ENCODE results near the gene FAM171B.

GRCh38 chr2:186486955-186487485 lies 960 bp downstream of the ZC3H15 start:
- PRO-cap, result no peak
- RAMPAGE, long total RNA, result no peak
- RRBS, result no CpG with 5 or more reads among the region's 13 CpGs

DNA sequence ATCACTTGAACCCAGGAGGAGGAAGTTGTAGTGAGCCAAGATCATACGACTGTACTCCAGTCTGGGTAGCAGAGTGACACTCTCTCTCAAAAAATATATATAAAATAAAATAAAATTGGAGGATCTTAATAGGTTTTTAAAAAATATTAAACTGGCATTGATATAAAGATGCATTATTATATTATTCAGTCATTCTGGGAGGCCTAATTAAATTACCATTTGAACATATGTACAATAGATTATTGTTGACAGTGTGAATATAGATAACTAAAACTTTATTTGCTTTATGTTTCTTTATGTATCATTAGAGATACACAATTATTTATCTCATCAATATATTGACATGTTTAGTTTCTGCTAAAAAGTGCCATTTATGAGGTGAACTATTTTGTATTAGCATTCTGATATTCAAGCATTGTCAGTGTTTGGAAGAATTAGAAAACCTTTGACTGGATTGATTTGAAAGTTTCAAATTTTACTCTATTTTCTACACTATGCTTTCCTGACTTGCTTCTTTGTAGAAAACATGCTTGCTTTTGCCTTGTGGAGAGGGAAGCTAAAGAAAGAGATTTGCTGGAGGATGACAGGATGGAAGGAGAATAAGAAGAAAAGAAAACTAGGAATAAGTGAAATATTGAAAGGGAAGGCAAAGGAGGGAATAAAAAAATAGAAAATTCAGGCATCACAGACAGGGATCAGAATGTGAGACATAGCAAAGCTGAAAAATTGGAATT lies 44.3 kb downstream of the ITGAV start:
- PRO-cap, result no peak
- RAMPAGE, long total RNA, result no peak
- RRBS, result no CpG with 5 or more reads among the region's 1 CpG

- PRO-cap, result no peak
- RAMPAGE, long total RNA, result no peak
- RRBS, result no CpG with 5 or more reads among the region's 4 CpGs
Measured at GRCh38 chr2:186676603-186677164, 17.2 kb upstream of the FAM171B start.

- PRO-cap, result unidirectional peak, plus-strand start at chr2:186694062
- RAMPAGE, long total RNA, result no peak
- RRBS, result 2% methylated on average over 38 of the region's 69 CpGs
Measured at GRCh38 chr2:186693630-186694776, at the start of gene FAM171B. Gene FAM171B (plus strand): TSS chr2:186694060.

DNA sequence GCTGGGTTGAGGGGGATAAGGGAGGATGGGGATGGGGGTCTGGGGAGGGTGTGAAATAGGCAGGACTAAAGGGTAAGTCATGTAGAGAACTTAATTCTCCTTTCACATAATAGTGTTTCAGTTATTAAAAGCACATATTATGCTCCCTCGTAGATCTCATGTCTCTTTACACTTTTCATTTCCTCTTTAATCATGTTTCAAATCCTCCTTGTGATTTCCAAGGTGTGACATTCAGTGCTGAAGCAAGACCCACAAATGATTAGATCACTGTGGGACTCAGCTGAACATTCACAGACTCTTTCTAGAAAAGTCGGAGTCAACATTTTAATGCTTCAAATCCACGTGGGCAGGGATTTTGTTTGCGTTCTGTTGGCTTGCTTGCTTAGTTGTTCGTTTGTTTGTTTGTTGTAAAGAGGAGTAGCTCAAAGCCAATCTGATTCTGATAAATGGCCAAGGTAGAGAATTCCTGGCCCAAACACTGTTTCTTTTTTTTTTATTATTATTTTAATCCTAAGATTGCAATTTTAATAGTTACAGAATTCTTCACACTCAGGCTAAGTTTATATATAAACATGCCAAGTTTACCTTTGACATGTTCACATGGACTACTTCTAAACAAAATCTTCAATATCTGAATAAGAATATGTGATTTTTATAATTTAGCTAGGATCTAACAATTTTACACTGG lies 34.9 kb upstream of the CALCRL start:
- PRO-cap, result no peak
- RAMPAGE, long total RNA, result no peak
- RRBS, result no CpG with 5 or more reads among the region's 5 CpGs

- PRO-cap, result no peak
- RAMPAGE, long total RNA, result no peak
- RRBS, result no CpG with 5 or more reads among the region's 5 CpGs
Measured at GRCh38 chr2:187530390-187531131, 23.7 kb downstream of the TFPI start.

DNA sequence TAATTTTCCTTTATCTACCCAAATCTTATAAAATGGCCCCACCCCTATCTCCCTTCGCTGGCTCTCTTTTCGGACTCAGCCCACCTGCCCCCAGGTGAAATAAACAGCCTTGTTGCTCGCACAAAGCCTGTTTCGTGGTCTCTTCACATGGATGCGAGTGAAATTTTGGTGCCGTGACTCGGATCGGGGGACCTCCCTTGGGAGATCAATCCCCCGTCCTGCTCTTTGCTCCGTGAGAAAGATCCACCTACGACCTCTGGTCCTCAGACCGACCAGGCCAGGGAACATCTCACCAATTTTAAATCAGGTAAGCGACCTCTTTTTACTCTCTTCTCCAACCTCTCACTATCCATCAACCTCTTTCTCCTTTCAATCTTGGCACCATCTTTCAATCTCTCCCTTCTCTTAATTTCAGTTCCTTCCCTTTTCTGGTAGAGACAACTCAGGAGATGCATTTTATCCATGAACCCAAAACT lies 257.9 kb upstream of the GULP1 start:
- PRO-cap, result no peak
- RAMPAGE, long total RNA, result no peak
- RRBS, result no CpG with 5 or more reads among the region's 13 CpGs

DNA sequence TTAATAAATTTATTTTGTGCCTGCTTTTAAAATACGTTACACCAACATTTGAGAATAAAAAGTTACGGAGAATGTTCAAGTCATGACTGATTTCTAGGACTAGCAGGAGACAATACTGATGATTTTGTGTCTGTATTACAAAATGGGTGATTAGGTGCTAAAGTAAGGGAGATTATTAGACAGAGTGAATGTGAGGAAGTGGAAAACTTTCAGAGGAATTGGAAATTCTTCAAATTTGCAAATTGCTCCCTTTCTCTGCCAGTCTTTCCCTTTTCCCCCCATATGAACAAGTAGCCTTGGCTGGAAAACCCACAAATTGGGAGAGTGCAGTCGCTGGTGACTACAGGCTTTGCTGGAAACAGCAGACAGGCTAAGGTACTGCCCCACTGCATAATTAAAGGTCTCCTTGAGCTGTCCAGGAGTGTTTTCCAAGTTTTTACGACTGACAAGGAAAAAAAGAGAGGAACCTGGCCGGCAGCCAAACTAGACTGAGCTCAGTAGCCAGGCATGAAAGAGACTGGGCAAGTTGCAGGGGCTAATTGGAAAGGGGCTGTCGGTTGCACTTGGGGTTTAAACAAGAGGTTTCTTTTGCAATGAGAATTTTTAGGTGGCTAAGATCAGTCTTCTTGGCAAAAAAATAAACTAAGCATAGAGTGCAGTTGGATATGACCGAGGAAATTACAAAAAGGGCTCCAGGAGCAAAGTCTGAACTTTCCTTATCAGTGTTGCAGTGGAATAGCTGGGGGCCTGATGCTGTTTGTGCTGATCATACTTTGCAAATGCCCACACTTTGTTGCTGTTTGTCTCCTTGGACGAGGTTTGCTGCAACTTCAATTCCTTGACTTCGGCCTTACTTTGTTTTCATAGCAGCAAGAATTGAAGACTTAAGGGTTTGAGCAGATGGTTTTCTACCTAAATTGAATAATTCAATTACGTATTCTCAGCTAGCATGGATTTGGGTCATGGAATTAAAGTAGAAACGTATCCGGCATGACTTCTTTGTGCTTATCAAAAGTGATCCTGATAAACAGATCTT lies 2.0 kb downstream of the GULP1 start:
- PRO-cap, result no peak
- RAMPAGE, long total RNA, result no peak
- RRBS, result no CpG with 5 or more reads among the region's 12 CpGs

- PRO-cap, result no peak
- RAMPAGE, long total RNA, result no peak
- RRBS, result no CpG with 5 or more reads among the region's 6 CpGs
Measured at GRCh38 chr2:188298701-188299669, 7.3 kb downstream of the GULP1 start.

- PRO-cap, result no peak
- RAMPAGE, long total RNA, result no peak
- RRBS, result no CpG with 5 or more reads among the region's 8 CpGs
Measured at GRCh38 chr2:188976534-188977129, 2.5 kb downstream of the COL3A1 start.

- PRO-cap, result no peak
- RAMPAGE, long total RNA, result no peak
- RRBS, result no CpG with 5 or more reads among the region's 3 CpGs
Measured at GRCh38 chr2:189022447-189022855, 48.3 kb downstream of the COL3A1 start.

- PRO-cap, result no peak
- RAMPAGE, long total RNA, result no peak
- RRBS, result 19% methylated on average over 2 of the region's 3 CpGs
Measured at GRCh38 chr2:189222319-189222919, 42.9 kb upstream of the COL5A2 start.

GRCh38 chr2:189337850-189338049 lies 103.5 kb upstream of the WDR75 start:
- PRO-cap, result no peak
- RAMPAGE, long total RNA, result no peak
- RRBS, result no CpG with 5 or more reads among the region's 1 CpG

DNA sequence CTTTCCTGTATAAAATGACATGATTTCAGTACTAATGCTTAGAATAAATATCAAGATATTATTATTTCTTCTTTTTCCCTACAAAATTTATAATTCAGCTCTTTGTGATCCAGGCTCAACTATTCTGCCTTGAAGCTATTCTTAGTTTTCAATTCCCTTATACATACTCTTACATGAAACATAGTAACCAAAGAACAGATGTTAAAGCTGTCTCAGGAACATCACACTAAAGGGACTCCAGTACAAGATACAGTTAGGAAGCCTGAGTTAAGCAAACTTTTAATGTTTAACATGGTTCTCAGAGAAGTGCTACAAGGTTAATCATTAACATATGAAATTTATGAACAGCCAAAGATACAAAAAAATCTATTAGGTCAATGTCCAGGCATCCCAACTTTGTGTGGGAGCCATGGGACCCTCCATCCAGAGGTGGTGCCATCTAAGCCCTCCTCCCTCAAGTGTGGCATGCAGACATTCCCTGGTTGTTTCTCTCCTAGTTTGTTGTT lies 5.9 kb downstream of the SLC40A1 start:
- PRO-cap, result no peak
- RAMPAGE, long total RNA, result no peak

- PRO-cap, result no peak
- RAMPAGE, long total RNA, result no peak
- RRBS, result no CpG with 5 or more reads among the region's 2 CpGs
Measured at GRCh38 chr2:189765564-189765909, 2.9 kb upstream of the OSGEPL1 start.

DNA sequence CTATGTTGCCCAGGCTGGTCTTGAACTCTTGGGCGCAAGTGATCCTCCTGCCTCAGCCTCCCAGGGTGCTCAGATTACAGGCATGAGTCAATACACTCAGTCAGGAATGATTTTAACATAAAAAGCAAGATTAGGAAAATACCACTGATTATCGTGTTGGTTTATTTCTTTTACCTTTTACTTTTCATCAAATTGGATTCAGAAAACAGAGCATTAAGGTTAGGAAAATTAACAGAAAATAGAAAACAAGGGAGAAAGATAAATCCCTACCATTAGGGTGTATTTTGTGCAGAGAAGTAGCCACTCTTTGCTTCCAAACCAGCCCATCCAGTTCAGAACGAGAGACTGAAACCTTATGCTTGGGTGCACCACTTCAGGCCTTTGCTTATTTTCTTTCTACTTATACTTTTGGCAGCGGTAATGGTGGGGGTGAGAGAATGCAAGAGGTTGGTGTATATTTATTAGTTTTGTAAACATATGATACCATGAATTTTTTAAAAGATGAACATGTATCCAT lies 60.6 kb downstream of the MFSD6 start:
- PRO-cap, result no peak
- RAMPAGE, long total RNA, result no peak
- RRBS, result no CpG with 5 or more reads among the region's 4 CpGs

- PRO-cap, result no peak
- RAMPAGE, long total RNA, result no peak
- RRBS, result no CpG with 5 or more reads among the region's 2 CpGs
Measured at GRCh38 chr2:190809781-190810482, 70.7 kb upstream of the GLS start.

GRCh38 chr2:190883641-190884501 lies 3.2 kb downstream of the GLS start:
- PRO-cap, result no peak
- RAMPAGE, long total RNA, result no peak
- RRBS, result no CpG with 5 or more reads among the region's 9 CpGs

DNA sequence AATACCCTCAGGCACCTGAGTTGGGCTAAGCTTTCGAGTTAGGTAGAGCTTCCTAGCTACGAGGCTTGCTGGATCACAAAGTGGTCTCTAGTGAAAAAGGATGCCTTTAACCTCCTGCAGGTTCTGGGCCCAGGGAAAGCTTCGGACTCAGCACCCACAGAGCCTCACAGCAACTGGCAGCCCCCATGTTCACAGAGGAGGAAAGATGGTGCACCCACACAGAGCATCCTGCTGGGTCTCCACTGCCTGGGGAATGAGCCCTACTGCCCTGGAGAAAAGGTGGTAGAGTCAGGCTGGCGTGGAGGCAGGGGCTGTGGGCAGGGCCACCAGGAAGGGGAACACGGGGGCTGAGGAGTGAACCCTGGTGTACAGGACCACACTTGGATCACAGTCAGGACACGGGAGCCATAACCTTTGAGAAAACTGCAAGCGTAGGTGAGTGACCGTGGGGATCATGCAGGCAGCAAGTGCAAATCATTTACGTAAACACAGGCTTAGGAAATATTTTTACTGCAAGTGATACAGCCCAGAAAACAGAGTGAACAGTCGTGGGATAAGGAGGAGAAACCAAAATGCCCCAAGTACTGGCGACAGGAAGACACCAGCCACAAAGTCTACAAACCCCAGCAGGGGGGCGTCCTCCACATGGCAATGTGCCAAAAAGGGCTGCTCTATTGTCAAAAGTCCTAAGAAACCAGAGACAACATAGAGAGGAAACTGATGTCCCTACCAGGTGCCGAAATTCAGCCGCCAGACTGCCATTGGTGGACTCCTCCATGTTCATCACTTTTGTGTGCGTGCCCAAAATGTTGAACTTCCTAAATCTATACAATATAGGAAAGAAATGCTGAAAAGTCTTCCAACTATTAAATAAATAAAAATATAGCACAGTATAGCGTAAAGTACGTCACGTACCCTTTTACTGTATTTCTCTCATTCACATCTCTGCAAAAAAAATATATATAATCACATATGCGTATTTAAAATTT lies 27.6 kb downstream of the STAT1 start:
- PRO-cap, result no peak
- RAMPAGE, long total RNA, result no peak
- RRBS, result no CpG with 5 or more reads among the region's 19 CpGs

DNA sequence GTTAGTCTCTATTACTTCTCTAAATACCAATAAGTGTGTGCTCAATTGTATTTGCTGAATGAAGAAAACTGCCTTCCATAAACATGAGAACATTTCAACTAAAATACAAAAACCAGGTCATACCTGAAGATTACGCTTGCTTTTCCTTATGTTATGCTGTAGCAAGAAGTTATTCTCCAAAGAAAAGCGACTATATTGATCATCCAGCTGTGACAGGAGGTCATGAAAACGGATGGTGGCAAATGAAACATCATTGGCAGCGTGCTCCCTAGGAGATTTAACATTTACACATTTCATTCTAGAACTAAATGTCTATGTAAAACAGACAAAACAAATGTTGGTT lies 5.2 kb downstream of the STAT1 start:
- PRO-cap, result no peak
- RAMPAGE, long total RNA, result no peak
- RRBS, result no CpG with 5 or more reads among the region's 4 CpGs

Data from lung (tissue), 4 donors.